ENCODE measurements around a stretch of chr6.

- PRO-cap, result no peak
- RAMPAGE, long total RNA, 4 experiments, result no peak in any of the 4 experiments
Measured at GRCh38 chr6:147222008-147222952, 18.1 kb downstream of the STXBP5 start.

- PRO-cap, result no peak
- RAMPAGE, long total RNA, 4 experiments, result start-site peak on the plus strand in 1 of 4 experiments, at chr6:147295931-147296532 at its widest, 18 reads per replicate
Measured at GRCh38 chr6:147295067-147296329, 91.3 kb downstream of the STXBP5 start.

GRCh38 chr6:147317931-147318675 is 113.9 kb downstream of the STXBP5 start:
- PRO-cap, result no peak
- RAMPAGE, long total RNA, 4 experiments, result no peak in any of the 4 experiments

- PRO-cap, result no peak
- RAMPAGE, long total RNA, 4 experiments, result start-site peak on the plus strand in 2 of 4 experiments, at chr6:147382735-147382996 at its widest, 5 to 12 reads per replicate
Measured at GRCh38 chr6:147382605-147383383, 125.7 kb upstream of the SAMD5 start.

GRCh38 chr6:147507331-147508190 is 929 bp upstream of the SAMD5 start:
- PRO-cap, result unidirectional peak, plus-strand start at chr6:147507464
- RAMPAGE, long total RNA, 4 experiments, result no peak in any of the 4 experiments

DNA sequence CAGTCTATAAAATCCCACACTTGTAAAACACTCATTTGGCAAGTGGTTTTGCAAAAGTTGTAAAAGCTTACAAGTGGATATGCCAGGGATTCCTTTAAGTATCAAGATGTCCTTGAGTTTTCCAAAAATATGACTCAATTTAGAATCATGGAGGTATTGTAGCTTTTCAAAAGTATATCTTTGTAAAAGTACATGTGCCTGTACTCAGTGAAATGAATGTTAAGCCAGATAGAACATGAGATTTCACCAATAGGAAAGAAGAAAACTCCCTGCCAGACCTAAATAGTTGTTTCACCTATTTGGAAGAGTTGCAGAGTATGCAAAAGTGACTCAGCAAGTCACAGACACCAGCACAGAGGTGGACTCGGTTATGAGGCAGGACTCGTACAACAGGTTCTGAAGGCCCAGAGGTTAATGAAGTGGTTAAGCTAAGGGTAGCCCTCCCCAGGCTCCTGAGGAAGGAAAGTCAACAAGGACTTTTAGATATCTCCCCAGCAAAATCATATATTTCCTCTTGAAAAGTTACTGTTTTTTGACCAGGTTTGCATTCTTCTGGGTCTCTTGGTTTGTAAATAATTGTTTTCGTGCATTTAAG is 150.9 kb upstream of the SASH1 start:
- PRO-cap, result no peak
- RAMPAGE, long total RNA, 4 experiments, result no peak in any of the 4 experiments

GRCh38 chr6:148345194-148345720 is 2.6 kb downstream of the SASH1 start:
- PRO-cap, result unidirectional peak, minus-strand start at chr6:148345277
- RAMPAGE, long total RNA, 4 experiments, result no peak in any of the 4 experiments

DNA sequence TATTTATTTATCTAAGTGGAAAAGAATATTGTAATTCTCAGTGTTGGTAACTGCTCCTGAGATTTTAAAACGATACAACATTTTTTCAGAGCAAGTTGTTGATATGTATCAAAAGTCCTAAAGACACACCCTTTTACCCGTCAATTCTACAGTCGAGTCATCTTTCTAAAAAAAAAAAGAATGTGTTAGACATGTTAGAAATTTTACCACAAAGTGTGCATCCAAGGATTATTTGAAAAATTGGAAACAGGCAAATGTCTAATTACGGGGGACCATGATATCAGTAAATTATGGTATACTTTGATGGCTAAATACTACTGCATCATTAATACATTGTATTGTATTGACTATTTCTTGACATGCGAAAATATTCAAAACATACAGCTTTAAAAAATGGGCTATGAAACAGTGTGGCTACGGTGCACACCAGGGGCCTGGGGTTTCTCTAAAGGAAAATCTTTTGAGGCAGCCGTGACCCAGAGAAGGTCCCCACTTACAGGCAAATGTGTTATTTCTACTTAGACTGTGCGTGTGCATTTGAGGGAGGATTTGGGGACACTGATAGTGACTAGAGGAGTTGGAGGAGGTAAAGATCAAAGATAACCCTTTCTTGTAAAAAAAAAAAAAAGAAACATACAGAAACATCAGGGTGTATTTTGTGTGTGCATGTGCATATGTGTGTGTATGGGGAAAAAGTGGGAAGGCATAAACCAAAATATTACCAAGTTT is 160.7 kb downstream of the SASH1 start:
- PRO-cap, result no peak
- RAMPAGE, long total RNA, 4 experiments, result no peak in any of the 4 experiments

- PRO-cap, result no peak
- RAMPAGE, long total RNA, 4 experiments, result no peak in any of the 4 experiments
Measured at GRCh38 chr6:148512972-148514176, 170.7 kb downstream of the SASH1 start.

GRCh38 chr6:148525434-148525866 is 182.8 kb downstream of the SASH1 start:
- PRO-cap, result no peak
- RAMPAGE, long total RNA, 4 experiments, result no peak in any of the 4 experiments

GRCh38 chr6:148559776-148560562 is 186.9 kb upstream of the UST start:
- PRO-cap, result no peak
- RAMPAGE, long total RNA, 4 experiments, result no peak in any of the 4 experiments

GRCh38 chr6:148566310-148566731 is 180.5 kb upstream of the UST start:
- PRO-cap, result bidirectional peak, plus-strand start at chr6:148566527, minus-strand start at chr6:148566364
- RAMPAGE, long total RNA, 4 experiments, result no peak in any of the 4 experiments

DNA sequence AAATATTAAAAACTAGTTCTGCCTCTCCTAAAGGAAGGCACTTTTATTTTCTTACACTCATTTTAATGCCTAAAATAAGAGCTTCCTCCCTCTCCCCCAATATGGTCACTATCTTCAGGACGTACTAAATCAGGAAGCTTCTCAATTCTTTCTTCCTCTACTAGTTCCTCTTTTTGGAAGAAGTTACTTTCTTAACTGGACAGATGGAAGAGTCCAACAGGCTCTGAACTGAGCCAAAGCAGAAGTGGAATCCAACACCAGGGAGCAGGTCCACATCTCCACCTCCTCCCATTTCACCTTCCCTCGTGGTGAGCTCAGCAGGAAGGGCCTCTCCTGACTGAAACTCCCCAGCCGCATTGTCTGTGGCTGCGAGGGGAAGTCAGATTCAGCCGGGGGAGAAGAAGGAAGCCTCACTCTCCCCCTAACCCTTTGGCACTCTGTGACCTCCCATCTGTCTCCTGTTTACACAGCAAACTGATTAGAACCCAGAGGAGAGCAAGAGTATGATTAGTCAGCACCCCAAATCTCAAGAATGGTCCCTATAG is 63.9 kb upstream of the UST start:
- PRO-cap, result no peak
- RAMPAGE, long total RNA, 4 experiments, result no peak in any of the 4 experiments

- PRO-cap, result unidirectional peak, plus-strand start at chr6:148760990; bidirectional peak, plus-strand start at chr6:148761408, minus-strand start at chr6:148761319
- RAMPAGE, long total RNA, 4 experiments, result no peak in any of the 4 experiments
Measured at GRCh38 chr6:148760724-148762036, 14.3 kb downstream of the UST start.

DNA sequence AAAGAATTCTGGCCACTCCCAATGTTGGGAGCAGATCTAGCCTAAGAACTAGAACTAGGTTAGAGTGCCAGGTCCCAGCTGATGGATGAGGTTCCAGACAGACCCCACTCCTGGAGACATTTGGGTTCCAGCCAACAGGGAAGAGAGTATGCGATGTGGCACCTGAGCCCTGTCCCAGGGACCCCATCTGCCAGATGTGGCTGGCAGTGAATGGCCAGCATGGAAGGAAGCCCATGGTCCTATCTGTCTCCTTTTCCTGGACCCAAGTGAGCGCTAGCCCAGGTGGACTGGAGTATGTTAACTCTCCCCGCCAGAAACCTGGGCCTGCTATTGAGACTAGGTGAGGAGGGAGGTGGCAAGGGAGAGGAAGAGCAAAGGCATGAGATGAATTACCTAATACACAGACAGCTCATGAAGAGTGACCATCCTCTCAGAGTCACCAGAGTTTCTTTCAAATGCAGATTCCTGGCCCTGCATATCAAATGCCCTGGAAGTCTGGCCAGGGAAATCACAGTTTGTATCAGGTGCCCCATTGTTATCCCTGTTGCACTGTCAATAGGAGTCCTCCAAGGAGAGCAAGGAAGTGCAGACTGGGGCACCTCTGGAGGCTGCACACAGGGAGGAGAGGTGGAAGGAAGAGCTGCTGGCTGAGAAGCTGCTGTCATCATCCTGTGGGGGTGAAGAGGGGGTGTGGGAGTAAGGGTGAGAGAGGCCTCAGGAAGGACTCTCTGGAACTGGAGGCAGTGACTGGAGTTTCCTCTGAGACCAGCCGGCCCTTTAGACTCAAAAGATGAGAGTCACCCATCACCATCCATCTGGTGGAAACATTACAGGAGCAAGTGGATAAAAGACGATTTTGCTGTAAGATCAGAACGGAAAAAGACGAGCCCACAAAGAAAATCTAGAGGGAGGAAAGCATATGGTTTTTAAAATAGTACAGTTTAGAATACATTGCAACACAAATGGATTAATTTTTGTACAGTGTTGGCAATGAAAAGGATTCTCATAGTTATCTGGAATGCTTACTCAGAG is 267.8 kb downstream of the UST start:
- PRO-cap, result no peak
- RAMPAGE, long total RNA, 4 experiments, result no peak in any of the 4 experiments

- PRO-cap, result no peak
- RAMPAGE, long total RNA, 4 experiments, result no peak in any of the 4 experiments
Measured at GRCh38 chr6:149148166-149148807, 169.2 kb upstream of the TAB2 start.

- PRO-cap, result no peak
- RAMPAGE, long total RNA, 4 experiments, result no peak in any of the 4 experiments
Measured at GRCh38 chr6:149322902-149323213, 5.3 kb downstream of the TAB2 start.

- PRO-cap, result bidirectional peak, plus-strand start at chr6:149454734, minus-strand start at chr6:149454499
- RAMPAGE, long total RNA, 4 experiments, result no peak in any of the 4 experiments
Measured at GRCh38 chr6:149454377-149454921, 30.4 kb downstream of the ZC3H12D start.

- PRO-cap, result no peak
- RAMPAGE, long total RNA, 4 experiments, result no peak in any of the 4 experiments
Measured at GRCh38 chr6:149701572-149702398, 16.1 kb downstream of the LATS1 start.

GRCh38 chr6:149717094-149717951 is 578 bp downstream of the LATS1 start:
- PRO-cap, result bidirectional peak, plus-strand start at chr6:149717680, minus-strand start at chr6:149717707; bidirectional peak, plus-strand start at chr6:149717841, minus-strand start at chr6:149717805
- RAMPAGE, long total RNA, 4 experiments, result start-site peak on the minus strand in 2 of 4 experiments, at chr6:149717386-149718286 at its widest, 43 to 56 reads per replicate

All from transverse colon (tissue), 4 donors.